Panc1 (cell line): ENCODE measurements around the genes ST14 and SPATA19.

DNA sequence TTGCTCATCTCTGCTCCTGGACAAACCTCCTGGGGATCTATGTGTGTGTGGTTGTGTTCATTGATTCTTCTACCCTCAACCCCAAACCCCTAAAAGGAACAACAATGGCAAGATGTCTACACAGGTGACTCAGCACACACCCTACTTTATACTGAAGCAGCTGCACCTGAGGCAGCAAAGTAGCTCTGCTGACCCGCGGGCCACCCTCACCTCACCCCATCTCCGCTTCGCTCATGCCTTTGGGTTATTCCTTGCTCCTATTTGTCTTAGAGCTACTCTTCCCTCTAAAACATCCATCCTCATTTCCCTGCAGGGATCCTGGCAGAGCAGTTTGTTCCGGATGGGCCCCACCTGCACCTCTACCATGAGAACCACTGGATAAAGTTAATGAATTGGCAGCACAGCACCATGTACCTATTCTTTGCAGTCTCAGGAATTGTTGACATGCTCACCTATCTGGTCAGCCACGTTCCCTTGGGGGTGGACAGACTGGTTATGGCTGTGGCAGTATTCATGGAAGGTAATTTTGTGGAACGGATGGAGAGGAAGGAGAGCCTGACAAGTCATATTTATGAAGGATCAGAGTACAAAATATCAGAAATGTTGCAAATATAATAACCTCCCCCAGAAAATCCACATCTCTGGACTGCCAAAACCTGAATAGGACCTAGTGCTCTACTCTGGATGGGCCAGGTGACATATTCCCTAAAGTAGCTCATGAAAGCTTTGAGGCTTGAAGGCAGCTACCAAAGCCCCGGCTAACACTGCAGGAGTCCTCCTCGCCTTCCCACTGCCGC, 38.8 kb downstream of the TMEM45B start:
- RRBS, 2 experiments: no CpG with 5 or more reads among the region's 10 CpGs

DNA sequence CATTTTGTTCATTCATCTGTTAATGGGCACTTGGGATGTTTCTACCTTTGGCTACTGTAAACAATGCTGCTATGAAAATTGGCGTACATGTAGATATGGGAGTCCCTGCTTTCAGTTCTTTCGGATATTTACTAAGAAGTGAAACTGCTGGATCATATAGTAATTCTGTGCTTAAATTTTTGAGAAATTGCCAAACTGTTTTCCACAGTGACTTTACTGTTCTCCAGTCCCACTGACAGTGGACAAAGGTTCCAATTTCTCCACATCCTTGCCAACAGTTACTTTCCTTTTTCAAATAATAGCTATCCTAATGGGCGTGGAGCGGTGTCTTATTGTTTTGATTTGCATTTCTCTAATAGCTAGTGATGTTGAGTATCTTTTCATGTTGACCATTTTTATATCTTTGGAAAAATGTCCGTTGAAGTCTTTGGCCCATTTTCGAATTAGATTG, 16.3 kb downstream of the APLP2 start:
- RRBS, 2 experiments: no CpG with 5 or more reads among the region's 6 CpGs

DNA sequence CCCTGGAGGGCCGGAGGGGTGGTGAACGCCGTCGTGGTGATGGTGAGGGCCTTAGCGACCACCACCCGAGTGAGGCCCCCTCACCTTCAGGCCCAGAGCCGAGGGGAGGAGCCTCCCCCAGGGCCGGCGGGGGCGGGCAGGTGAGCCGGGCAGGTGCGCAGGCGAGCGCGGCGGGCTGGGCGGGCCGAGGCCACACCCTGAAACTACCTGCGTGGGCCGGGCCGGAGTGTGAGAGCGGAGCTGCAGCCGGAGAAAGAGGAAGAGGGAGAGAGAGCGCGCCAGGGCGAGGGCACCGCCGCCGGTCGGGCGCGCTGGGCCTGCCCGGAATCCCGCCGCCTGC, at the start of gene ST14:
Gene ST14 (plus strand): TSS at position 229 of the 340 bp plus-strand sequence.
- RRBS, 2 experiments: 11 to 17% methylated on average over 24 of the region's 35 CpGs

DNA sequence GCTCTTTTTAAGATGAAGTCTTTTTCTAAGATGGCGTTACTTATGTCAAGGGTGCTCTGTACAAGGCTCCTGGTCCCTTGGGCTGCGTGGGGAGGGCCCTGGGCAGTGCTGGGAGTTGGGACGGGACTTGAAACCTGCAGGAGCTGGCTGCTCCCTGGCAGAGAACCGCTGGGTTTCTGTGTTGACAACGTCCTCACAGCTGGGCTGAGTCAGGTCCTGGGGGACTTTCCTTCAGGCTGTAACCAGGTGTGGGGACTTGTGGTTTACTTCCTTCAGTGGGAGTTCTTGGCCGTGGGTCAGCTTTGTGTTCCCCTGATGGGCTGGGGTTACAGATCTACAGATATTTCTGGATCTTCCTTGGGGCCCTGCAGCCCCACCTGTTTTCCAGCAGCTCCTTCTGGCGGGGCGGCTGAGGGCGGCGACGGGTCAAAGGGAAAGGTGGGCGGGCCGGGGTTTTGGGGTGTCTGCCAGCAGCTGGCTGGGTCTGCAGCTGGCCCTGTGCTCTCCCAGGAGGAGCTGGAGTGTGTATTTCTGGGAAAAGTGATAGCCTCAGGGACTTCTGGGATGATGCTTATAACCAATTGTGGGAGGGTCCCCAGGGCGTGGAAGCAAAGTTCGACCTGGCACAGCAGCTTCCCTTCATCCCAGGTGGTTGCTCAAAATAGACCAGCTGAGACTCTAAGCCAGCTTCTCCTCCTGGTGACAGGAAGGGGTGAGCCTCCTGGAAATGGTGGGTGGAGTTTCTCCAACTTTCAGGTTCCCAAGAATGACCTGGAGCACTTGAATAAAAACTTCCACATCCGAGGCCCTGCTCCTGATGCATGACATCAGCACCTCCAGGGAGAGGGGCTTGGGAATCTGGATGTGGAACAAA, 19.0 kb downstream of the ST14 start:
- RRBS, 2 experiments: no CpG with 5 or more reads among the region's 16 CpGs

- RRBS, 2 experiments: no CpG with 5 or more reads among the region's 2 CpGs
These were observed 20.9 kb downstream of the ST14 start for GRCh38 chr11:130180529-130180844.

GRCh38 chr11:130189412-130190241, 30.0 kb downstream of the ST14 start:
- RRBS, 2 experiments: 35 to 66% methylated on average over 3 of the region's 34 CpGs

DNA sequence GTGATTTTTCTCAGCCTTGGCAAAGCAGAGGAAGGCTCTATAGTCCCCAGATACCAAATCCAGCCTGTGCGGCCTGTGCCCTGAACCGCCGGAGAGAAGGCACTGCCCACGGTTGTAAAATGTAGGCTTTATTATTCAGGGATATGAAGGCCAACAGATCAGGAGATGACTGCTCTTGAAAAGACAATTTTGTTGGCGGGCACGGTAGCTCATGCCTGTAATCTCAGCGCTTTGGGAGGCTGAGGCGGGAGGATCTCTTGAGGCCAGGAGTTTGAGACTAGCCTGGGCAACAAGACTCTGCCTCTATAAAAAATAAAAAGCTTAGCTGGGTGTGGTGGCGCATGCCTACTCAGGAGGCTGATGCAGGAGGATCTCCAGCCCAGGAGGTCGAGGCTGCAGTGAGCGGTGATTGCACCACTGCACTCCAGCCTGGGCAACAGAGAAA, 31.3 kb downstream of the ST14 start:
- RRBS, 2 experiments: no CpG with 5 or more reads among the region's 11 CpGs

DNA sequence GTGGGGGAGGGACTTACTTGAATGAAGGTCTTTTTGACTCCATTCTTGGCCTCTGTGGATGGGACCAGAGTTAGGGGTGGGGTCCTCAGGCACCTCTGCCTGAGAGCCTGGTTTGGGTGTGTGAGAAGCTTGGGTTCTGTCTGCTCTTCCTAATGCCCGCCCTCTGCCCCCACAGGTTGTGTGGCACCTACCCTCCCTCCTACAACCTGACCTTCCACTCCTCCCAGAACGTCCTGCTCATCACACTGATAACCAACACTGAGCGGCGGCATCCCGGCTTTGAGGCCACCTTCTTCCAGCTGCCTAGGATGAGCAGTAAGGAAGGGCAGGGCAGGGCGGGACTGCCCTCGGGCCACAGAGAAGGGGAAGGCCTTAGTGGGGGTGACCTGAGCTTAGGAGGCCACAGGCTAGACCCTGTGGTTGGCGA, 34.4 kb downstream of the ST14 start:
- RRBS, 2 experiments: no CpG with 5 or more reads among the region's 8 CpGs

DNA sequence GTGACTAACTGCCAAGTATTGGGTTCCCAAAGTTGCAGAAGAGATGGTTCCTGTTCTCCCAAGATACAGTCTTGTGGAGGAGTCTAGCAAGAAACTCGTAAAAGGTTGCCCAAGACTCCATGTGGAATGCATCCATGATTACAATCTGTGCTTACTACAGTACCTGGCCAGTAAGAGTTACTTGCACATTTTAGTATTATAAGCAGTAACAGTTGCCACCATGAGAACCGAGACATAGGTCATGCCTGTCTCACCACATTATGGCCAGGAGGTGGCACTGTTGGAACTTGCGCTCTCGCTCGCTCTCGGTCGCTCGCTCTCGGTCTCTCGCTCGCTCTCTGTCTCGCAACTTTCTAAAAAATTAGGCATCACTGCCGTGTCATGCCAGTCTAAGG, 6.0 kb upstream of the ADAMTS8 start:
- RRBS, 2 experiments: no CpG with 5 or more reads among the region's 13 CpGs

- RRBS, 2 experiments: no CpG with 5 or more reads among the region's 9 CpGs
These were observed 27.9 kb downstream of the ADAMTS15 start for GRCh38 chr11:130476229-130476888.

DNA sequence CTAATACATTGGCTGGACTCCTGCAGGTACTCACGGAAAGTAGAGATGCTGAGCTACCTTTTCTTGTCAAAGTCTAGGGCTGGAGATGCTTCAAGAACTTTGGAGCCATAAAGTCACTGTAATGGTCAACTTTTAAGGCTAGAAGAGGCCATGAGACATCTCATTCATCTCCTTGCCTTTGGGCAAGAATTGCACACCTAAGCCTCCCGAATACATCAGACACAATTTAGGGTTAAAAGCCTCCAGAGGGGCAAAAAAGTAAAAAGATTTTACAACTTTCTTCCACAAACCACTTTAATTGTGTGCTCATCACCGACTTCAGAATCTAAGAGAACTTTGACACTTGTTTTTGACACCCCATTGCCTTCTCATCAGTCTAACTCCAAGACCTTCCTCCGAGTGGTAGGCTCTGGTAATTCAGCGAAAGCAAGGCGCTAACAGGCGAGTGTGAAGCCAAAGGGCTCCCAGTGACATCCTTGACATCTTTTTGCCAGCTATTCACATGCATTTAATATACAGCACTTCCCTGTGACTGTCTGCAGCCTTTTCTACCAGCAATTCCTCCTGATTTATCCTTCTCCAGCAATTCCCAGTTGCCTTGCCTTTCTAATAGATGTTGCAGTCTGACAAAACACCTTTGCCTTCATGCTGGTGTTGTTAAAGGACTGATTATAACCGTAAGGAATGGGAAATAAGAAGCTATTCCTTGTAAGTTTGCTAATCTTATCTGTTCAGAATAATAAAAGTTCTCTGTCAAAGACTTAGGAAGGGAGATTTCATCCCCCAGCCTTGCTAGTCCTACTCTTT, 39.4 kb downstream of the SNX19 start:
- RRBS, 2 experiments: no CpG with 5 or more reads among the region's 8 CpGs

DNA sequence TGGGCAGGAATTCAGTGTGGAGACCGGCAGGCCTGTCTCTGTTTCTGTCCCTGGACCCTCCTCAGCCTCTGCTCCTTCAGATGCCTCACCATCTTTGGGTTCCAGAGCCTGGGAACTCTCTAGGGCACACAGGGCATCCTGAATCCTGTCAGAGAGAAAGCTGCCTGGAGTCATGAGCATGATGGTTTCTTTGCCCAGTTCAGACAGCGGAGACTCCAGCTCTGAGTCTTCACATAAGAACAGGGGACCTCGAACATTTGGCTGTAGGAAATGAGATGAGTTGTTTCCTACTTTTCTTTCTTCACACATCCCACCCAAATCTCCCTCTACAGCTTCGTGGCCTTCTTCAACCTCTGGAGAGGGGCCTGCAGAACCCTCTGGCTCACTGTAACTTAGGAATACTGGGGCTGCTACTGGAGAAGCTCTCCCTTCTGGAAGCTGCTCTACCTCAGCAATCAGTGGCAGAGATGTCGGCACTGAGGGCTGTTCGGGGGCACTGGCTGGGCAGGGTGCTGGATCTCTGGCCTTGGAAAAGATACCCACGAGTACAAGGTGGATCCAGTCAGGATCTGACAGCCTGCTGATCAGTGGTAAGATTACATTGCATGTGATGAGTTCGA, 1.6 kb downstream of the SNX19 start:
- RRBS, 2 experiments: no CpG with 5 or more reads among the region's 8 CpGs

- RRBS, 2 experiments: 73 to 79% methylated on average over 61 of the region's 74 CpGs
These were observed 539.9 kb downstream of the NTM start for GRCh38 chr11:131910241-131910868.

DNA sequence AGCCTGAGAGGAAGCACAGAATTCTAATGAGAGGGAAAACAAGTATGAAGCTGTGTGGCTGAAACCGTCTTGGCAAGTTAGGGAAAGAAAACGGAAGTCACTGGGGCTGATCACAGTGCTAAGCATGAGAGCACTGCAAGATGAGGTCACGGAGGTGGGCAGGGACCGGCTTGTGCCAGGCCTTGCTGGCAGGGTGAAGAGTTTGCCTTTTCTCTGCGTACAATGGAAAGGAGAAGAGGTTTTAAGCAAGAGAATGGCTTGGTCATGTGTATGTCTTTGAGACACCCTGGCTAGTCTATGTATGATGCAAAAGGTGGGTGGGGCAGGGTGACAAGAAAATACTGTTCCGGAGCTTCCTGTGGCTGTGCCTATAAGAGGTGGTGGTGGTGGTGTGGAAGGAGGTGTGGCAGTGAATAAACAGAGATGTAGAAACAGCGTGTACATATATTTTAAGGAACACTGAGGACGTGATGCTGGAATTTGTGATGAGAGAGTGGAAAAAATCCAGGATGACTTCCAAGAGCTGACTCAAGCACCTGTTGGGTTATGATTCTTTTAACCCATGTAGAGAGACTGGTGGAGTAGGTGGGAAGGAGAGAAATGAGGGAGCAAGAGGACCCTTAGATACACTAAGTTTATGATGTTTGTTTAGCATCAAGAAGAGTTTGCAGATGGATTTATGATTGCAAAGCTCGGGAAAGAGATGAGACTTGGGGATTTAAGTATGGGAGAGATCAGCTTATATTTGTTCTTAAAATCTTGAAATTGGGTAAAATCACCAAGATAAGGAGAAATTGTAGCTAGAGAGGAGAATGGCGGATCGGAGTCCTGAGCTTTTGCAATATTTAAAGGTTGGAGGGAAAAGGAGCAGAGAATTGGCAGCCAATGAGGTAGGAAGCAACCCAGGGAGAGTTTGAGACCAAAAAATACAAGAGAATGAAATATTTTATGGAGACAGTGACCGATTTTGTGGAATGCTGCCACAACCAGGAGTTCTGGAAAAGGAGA, 568.2 kb downstream of the NTM start:
- RRBS, 2 experiments: no CpG with 5 or more reads among the region's 12 CpGs

- RRBS, 2 experiments: no CpG with 5 or more reads among the region's 6 CpGs
These were observed at the start of gene SPATA19 for GRCh38 chr11:133845234-133845852. Gene SPATA19 (minus strand): TSS chr11:133845513.

DNA sequence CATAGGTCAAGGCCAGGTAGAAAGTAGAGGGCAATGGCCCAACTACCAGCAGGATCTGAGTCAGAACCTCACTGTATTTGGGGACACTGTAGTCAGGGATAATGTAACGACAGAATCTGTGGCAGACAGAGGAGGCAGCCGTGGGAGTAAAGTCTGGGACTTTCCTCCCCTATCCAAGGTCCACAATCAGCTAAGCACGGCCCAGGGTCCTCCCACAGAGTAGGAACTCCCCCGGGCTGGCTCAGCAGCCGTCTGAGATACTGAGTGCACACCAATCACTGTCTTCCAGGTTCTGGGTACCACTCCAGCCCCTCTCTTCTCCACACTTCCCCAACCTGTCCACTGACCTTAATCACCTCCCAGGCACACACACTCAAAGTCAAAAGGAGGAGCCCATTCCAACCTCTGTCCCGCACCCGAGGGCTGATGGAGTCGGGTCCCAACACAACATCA, 3.2 kb downstream of the IGSF9B start:
- RRBS, 2 experiments: no CpG with 5 or more reads among the region's 8 CpGs

GRCh38 chr11:133957840-133958260, 1.1 kb upstream of the IGSF9B start:
- RRBS, 2 experiments: no CpG with 5 or more reads among the region's 6 CpGs

GRCh38 chr11:134258346-134259011, 5.1 kb downstream of the ACAD8 start:
- RRBS, 2 experiments: no CpG with 5 or more reads among the region's 6 CpGs

- RRBS, 2 experiments: 25 to 26% methylated on average over 9 of the region's 32 CpGs
These were observed 1.0 kb downstream of the GLB1L3 start for GRCh38 chr11:134277070-134277719.

DNA sequence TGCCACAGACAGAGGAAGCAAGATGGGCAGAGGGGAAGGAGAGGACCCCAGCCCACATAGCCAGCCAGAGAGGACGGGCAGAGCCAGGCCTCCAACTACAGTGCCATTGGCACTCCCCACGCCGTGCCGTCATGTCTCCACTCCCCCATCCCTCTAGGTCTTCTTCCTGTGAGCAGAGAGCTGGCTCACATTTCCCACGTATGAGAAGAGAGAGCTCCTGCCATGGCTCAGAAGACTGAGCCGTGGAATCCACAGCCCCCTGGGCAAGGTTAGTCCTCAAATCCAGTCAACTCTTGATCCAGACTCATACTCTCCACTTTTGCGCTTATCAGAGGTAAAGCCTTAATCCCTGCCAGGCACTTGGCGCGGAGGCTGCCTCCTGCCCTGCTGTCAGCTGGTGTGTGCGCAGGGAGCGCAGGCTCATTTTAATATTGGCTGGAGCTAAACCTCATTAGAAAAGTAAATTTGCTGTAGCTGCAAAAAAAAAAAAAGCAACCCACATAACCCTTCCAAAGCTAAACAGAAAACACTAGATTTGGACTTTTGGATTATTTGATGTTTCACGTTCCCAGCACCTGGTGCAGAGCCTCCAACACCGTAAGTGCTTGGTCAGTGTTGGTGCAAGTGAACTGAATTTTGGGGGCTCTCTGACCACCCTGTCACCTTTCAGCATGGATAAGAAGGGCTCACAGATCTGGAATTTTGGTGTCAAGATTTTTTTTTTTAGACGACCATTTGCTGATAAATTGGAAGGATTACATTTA, 4.6 kb downstream of the B3GAT1 start:
- RRBS, 2 experiments: no CpG with 5 or more reads among the region's 14 CpGs